Islet of Langerhans (tissue), 1 donor: ENCODE results near the gene SMYD3.

DNA sequence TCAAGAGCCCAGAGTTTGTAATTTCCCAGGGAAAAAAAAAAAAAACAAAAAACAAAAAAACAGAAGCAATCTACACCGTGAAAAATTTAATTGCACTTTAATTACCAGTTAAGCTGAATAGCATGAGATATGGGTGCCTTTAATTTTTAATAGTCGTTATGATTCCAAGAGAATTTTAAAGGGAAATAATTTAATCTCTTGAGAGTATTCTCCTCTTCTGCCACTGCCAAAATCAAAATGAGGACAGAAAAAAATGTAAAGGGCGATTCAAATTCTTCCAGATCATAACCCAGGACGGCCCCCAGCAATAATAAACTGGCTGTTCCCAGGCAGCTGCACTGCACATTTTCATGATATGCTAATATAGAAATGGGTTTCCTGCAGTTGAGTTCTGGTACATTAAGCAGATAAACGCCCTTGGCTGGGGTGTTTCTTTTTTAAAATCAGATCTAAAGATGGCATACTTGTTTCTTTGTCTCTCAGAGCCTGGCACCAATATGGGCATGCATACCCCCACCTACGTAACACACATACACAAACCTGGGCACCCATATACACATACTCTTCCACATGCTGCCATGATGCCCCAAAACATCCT is 653.1 kb downstream of the KIF26B start:
- RRBS: no CpG with 5 or more reads among the region's 6 CpGs

GRCh38 chr1:245816373-245817245 is 661.8 kb downstream of the KIF26B start:
- RRBS: no CpG with 5 or more reads among the region's 36 CpGs

GRCh38 chr1:245857706-245858879 is 649.0 kb downstream of the SMYD3 start:
- RRBS: no CpG with 5 or more reads among the region's 20 CpGs

- RRBS: no CpG with 5 or more reads among the region's 4 CpGs
These were observed 550.7 kb downstream of the SMYD3 start for GRCh38 chr1:245956336-245956741.

GRCh38 chr1:246108875-246109340 is 398.2 kb downstream of the SMYD3 start:
- RRBS: no CpG with 5 or more reads among the region's 2 CpGs

- RRBS: no CpG with 5 or more reads among the region's 12 CpGs
These were observed 389.8 kb downstream of the SMYD3 start for GRCh38 chr1:246116939-246118043.

DNA sequence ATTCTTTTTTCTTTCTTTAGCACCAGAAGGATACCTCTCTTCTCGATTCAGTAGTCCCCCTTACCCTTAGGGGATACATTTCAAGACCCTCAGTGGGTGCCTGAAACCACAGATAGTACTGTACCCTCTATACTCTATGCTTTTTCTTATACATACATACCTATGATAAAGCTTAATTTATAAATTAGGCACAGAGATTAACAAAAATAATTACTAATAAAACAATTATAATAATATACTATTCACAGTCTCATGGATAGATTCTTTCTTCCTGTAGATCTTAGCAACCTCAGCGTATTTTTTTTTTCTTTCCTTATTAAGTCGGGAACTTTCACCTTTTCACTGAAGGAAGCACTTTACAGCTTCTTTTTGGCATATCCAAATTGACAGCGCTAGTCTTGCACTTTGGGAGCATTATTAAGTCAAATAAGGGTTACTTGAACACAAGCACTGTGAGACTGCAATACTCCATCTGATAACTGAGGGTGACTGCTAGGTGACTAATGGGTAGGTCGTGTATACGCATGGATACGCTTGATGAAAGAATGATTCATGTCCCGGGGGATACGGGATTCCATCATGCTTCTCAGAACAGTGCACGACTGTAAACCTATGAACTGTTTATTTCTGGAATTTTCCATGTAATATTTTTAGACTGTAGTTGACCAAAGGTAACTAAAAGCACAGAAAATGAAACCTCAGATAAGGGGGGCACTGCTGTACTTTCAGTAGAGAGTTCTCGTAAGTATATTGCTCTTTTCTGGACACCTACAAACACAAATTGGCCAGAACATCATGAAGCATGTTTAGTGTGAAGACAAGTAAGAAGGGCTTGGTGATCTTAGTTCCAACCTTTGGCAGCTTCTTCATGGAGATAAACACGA is 364.8 kb downstream of the SMYD3 start:
- RRBS: no CpG with 5 or more reads among the region's 12 CpGs

- RRBS: no CpG with 5 or more reads among the region's 6 CpGs
These were observed 330.9 kb downstream of the SMYD3 start for GRCh38 chr1:246176106-246176617.

DNA sequence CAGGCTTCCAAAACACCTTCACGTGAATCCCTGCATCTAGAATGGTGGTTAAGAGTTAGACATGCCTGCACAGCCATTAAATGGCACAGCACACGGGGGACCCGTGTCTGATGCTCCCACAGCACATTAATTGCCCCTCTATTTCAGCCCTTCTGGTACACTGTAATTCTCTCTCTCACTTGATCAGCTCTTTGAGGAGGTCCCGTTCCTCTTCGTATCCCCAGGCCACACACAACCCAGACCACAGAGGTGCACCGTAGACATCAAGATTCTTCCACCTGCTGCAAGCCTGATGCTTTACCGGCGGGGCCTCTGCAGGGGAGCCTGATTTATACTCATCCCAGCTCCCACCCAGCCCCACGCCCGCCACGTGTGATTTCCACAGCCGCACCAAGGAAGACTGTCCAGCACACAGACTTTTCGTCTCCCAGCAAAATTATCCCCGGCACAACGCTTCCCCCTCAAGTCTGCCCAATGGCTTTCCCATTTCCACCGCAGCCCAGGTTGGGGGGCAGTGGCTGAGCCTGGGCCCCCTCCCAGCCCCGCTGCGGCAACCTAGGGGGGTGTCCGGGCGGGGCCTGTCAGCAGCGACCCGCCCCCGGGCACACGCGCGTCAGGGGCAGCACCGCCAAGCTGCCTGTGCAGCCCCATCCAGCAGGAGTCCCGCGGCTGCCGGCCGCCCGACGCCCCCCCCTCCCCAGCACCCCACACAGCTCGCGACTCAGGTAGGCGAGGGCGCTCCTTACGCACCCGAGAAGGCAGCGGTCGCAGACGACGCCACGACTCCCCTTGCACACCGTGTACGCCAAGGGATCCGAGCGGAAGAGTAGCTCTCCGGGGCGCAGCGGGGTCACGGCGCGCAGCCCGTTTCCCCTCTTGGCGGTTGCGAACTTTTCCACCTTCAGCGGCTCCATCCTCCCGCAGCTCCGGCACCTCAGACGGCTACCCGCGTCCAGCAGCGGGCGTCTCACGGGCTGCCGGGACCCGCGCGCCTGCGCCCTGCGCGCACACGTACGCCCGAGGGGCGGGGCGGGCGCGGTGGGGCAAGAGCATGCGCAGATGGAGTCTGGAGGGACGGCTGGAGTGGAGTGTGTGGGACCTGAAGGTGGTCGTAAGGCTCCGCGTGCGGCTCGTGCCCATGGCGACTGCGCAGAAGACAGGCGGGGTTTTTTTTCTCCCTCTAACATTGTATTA is at the start of gene SMYD3:
Gene SMYD3 (minus strand): TSS at position 976 of the 1,194 bp plus-strand sequence.
- RRBS: 3% methylated on average over 17 of the region's 90 CpGs

DNA sequence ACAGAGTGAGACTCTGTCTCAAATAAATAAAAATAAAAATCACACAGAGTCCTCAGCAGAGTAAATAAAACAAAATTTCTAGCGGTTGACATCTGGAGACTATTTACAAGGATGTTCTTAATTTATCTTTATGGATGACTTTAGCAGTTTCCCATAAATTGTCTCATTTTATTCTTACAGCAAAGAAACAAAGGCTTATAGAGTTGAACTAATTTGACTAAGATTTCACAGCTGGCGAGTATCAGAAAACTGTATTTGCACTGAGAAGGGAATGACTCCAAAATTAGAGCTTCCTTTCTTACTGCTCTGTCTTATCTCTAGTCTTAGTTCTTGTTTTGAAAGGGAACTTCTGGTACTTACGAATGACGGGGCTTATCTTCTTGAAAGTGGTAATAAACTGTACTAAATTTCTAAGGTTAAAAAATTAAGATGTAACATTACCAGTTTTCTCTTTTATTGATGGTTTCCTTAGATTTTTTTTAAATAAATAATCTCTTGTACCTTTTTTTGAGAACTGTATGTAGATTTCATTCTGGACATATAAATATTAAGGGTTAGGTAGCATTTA is 13.6 kb downstream of the CNST start:
- RRBS: no CpG with 5 or more reads among the region's 4 CpGs

DNA sequence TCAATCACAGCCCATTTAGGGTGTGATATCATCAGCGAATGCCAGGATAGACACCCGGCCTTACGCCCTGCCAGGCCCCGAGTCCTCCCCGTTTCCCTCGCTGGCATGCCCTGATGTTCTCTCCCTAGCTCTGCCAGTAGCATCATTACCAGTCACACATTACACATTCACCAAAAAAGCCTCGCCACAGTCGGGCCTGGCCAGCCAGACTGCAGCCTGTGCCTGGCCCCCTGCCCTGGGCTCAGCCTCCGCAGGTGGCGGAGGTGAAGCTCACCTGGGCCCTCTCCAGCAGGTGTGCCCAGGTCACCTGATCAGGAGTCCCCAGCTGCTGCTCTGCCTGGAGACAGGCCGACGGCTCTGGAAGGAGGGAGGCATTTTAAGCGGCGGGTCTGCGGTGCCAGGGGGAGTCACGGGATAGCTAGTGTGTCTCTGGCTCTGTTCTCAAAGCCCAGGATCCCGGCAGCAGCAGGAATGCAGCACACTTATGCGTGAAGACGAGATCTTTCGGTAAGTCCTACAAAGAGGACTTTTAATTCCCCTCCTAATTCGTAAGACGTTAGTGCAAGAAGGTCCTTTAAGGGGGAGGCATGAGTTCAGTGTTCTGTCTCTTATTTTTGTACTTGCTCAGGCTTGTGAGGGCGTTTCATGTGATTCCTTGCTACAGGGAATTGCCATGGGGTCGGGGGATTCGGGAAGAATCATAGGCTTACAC is 71.1 kb downstream of the SCCPDH start:
- RRBS: 78% methylated on average over 2 of the region's 25 CpGs

DNA sequence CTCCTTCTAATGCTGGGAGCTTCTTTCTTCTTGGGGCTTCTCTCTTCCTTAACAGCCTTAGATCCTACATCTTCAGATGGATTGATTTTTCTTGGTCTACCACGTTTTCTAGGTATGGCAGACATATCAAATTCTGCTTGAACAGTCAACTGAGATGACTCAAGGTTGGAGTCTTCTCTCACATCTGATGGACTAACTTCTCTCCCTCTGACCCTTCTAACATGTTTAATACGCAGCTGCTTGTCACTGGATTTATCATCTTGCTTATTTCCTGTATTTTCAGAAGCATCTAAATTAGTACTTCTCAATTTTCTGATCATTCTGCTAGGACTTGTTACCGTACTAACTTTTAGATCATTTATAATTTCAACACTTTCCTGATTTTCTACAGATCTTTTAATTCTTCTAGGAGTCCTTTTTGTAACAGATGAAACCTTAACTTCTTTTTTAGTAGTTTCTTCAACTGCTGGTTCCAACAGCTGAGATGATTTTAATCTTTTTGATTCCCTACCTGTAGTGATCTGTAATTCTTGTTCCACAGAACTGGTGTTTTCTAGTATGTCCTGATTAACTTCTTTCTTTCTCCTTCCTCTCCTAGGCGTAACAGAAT is 81.7 kb downstream of the AHCTF1 start:
- RRBS: no CpG with 5 or more reads among the region's 4 CpGs

- RRBS: no CpG with 5 or more reads among the region's 1 CpG
These were observed 24.2 kb downstream of the AHCTF1 start for GRCh38 chr1:246907426-246908056.

- RRBS: no CpG with 5 or more reads among the region's 7 CpGs
These were observed 8.9 kb upstream of the ZNF669 start for GRCh38 chr1:247112897-247113619.

DNA sequence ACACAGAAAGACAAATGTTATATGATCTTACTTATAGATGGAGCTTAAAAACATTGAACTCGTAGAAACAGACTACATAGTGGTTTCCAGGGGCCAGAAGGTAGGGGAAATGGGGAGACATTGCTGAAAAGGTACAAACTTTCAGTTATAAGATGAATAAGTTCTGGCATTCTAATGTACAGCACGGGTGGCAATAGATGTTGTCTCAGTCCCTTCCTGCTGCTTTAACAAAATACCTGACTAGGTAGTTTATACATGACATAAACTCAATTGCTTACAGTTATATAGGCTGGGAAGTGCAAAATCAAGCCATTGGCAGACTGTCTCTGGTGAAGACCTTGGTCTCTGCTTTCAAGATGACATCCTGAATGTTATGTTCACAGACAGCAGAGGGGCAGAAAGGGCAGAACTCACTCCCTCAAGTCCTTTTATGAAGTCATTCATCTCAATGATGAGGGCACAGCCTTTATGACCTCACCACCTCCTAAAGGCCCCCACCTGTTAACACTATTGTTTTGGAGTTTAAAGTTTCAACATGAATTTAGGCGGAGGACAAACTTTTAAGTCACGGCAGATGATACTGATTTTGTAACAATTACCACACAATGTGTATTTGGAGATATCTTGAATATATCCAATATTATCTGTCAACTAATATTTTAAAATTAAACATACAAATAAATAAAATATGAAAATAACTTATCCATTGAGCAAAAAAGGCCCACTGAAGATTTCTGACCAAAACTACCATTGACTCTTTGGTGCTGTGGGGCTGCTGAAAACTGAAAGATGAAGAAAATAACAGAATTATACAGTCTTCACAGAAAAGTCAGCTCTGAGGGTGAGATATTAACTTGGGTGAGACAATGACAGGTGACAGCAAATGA is 22.0 kb downstream of the ZNF124 start:
- RRBS: no CpG with 5 or more reads among the region's 4 CpGs

DNA sequence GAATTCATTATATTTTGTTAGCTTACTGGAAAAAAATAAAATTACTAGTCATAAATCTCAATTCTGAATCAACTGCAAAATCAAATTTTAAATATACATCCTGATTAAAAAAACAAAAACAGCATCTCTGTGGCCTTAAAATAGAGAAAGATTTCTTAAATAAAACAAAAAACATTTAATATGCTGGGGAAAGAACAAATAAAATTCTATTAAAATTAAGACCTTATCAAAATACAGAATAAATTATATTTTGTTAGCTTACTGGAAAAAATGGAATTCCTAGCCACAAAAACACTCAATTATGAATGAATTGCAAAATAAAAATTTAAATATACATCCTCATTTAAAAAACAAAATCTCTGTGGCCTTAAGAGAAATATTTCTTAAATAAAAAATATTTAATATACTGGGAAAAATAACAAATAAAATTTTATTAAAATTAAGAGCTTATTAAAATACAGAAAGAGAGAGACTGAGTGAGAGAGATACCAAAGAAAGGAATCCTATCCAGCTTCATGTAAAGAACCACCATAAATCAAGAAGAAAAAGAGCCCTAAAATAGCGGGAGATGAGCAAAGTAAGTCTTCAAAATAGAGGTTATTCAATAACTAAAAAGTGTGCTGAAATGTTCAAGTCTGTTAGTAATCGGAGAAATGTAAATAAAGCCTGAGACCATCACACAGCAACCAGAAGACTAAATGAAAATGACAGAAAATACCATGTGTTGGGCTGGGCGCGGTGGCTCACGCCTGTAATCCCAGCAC is 21.2 kb downstream of the ZNF124 start:
- RRBS: no CpG with 5 or more reads among the region's 5 CpGs

DNA sequence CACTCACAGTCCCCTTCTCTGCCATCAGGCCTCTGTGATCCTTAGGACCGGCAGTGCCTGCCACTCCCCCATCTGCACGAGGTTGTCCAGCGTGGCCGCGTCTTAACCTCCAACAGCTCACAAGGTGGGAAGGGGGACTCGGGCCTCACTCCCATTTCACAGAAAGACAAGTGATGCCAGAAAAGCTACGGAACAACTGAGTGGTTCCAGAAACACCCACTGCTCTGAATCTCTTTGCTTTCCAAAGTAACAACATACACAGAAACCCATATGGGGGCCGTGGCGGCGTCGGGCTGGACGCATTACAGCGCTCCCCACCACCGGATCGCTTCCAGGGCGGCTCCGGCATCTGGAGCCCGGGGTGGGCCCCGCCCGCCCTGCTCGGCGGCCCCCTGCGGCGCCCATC is 994 bp downstream of the ZNF496 start:
- RRBS: 5% methylated on average over 5 of the region's 24 CpGs

DNA sequence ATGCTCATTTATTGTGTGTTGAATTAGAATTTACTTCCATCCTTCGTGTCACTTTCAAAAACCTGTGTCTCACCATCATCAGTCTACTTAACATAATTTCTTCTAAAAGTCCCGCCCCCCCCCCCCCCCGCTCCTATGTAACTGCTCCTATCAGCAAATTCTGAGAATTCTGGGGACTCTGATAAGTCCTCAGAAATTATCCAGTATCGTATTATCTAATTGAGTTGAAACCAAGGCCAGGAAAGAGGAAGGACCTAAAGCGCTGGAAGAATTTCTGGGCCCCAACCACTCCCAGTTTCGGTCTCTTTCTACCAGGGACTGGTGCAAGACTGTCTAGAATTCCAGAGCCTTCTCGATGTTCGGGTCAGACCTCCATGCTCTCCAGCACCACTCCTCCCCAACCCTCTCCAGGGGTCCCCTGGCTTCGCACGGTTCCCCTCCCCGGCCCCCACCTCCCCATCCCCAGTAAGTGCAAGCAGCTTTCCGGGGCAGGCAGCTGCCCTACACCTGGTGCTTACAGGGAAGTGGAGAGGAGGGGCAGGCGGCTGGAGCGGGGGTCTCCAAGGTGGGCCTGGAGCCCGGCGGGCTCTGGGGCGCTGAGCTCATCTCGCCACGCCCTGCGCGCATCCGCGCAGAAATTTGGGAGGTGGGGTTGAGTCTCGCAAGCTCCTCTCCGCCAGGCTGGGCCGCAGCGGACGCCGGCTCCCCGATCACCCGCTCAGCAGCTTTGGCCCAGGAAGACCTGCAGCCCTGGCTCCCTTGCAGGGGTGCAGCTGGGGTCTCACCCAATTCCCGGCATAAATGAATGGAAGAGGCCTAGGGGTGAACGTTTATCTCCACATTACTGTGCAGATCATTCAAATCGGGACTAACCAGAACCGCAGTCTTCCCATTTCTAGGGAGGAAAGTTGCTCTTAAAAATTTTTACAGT is 16.1 kb upstream of the ZNF496 start:
- RRBS: 27% methylated on average over 7 of the region's 35 CpGs

- RRBS: no CpG with 5 or more reads among the region's 16 CpGs
These were observed 891 bp downstream of the OR2B11 start for GRCh38 chr1:247456891-247457535.